Diencephalon (tissue), 2 donors: ENCODE results near the genes LILRB5, LAIR2, KIR3DL2 and SYT5.

DNA sequence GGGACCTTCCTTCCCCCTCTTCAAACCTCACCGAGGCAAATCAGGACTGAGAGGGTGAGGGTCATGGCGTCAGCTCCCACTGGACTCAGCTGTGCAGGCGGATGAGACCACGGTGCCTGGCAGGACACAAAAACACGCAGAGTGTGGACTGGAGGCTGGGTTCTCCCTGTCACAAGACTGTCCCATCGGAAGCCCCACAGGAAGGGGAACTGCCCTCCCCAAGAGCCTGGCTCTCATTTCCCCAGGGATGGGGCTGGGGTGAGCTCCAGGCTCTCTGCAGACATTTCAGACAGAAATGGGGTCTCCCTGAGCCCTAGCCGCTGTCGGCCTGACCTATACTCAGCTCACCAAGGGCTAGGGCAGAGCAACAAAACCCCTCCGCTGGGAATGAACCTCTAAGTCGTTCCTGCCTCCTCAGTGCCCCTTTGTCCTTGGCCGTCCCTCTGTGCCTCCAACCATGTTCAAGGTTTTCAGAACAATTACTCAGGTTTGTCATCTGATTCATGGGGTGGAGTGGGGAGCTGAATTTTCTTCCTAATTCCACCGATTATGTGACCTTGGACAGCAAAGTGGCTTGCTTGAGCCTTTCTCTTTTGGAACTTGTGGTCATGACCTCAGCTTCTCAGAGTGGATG is at the start of gene LILRB5:
Gene LILRB5 (minus strand): TSS at position 145 of the 634 bp plus-strand sequence.
- RAMPAGE, long total RNA = no peak

- RAMPAGE, long total RNA = no peak
These were observed 5.4 kb upstream of the LILRB2 start for GRCh38 chr19:54286341-54286629.

- RAMPAGE, long total RNA = no peak
These were observed 14.8 kb upstream of the LENG8 start for GRCh38 chr19:54434022-54434754.

- RAMPAGE, long total RNA = no peak
These were observed 5.2 kb downstream of the LENG9 start for GRCh38 chr19:54458298-54458860.

GRCh38 chr19:54459104-54460441 is 4.0 kb downstream of the LENG9 start:
- RAMPAGE, long total RNA = no peak

DNA sequence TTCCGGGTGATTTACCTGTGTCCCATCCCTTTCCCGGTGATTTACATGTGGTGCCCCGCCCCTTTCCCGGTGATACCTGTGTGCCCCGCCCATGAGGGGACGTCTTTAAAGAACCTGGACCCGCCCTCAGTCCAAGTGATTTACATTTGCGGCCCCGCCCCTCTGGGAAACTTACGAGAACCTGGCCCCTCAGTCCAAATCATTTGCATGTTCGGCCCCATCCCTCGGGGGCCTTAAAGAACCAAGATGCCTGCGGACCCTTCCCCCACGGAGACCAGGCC is 693 bp upstream of the LENG9 start:
- RAMPAGE, long total RNA = no peak

DNA sequence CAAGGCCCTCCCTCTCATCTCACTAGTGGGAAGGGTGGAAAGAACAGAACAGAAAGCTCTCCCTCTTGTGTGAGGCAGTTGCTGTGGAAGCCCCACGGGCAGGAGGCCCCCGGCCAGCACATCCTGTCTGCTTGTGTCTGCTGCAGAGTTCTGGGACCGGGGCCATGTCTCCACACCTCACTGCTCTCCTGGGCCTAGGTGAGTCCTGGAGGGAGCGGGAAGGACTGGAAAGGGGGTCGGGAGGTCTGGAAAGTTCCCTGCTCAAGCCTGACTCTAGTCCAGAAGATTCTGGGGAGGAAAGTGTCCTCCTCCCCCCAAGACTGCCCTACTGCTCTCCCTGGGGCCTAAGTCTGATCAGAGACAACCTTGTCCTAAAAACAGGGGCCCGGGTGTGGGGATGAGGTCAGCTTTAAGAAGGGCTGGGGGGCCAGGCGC is at the start of gene LAIR2:
Gene LAIR2 (plus strand): TSS at position 77 of the 435 bp plus-strand sequence.
- RAMPAGE, long total RNA = no peak

GRCh38 chr19:54551889-54552350 is 21.7 kb upstream of the LILRA2 start:
- RAMPAGE, long total RNA = no peak

- RAMPAGE, long total RNA = no peak
These were observed at the start of gene KIR3DL2 for GRCh38 chr19:54850341-54850792. Gene KIR3DL2, plus strand, starts transcription at chr19:54850443.

GRCh38 chr19:55076134-55077087 is 742 bp downstream of the EPS8L1 start:
- RAMPAGE, long total RNA = no peak

DNA sequence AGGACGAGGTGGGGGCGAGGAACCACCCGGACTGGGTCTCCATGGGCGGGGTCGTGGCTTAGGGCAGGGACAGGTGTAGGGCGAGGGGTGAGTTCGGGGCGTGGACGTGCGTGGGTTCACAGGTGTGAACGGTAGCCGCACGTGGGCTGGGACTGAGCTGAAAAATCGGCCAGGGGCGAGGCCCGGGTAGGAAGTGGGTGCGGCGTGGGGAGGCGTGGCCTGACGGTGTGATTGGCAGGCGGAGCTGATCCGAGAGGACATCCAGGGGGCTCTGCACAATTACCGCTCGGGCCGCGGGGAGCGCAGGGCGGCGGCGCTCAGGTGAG is 4.8 kb downstream of the EPS8L1 start:
- RAMPAGE, long total RNA = no peak

DNA sequence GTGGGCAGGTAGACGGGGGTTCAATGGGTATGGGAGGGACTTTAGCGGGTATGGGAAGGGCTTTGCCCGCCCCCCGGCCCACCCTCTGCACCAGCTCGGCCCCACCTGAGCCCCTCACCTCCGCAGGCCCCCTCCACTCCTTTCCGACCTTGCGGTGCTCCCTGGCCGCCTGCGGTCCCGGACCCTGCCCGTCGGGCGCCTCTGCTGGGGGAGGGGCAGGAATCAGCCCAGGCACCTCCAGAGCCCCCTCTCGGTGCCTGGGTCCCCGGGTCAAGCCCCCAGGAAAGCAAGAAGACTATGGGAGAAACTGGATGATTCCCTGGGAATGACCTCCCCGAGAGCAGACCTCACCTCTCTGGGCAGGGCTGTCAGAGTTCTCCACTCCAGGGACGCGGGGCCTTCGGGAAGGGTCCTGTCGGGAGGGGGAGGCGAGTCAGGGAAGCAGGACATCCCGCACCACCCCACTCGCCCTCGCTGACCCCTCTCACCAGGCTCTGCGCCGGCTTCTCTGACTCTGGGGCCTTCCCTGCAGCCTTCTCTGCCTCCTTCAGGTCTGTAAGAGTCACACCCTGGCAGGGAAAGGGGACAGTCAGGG is 17.1 kb downstream of the EPS8L1 start:
- RAMPAGE, long total RNA = no peak

DNA sequence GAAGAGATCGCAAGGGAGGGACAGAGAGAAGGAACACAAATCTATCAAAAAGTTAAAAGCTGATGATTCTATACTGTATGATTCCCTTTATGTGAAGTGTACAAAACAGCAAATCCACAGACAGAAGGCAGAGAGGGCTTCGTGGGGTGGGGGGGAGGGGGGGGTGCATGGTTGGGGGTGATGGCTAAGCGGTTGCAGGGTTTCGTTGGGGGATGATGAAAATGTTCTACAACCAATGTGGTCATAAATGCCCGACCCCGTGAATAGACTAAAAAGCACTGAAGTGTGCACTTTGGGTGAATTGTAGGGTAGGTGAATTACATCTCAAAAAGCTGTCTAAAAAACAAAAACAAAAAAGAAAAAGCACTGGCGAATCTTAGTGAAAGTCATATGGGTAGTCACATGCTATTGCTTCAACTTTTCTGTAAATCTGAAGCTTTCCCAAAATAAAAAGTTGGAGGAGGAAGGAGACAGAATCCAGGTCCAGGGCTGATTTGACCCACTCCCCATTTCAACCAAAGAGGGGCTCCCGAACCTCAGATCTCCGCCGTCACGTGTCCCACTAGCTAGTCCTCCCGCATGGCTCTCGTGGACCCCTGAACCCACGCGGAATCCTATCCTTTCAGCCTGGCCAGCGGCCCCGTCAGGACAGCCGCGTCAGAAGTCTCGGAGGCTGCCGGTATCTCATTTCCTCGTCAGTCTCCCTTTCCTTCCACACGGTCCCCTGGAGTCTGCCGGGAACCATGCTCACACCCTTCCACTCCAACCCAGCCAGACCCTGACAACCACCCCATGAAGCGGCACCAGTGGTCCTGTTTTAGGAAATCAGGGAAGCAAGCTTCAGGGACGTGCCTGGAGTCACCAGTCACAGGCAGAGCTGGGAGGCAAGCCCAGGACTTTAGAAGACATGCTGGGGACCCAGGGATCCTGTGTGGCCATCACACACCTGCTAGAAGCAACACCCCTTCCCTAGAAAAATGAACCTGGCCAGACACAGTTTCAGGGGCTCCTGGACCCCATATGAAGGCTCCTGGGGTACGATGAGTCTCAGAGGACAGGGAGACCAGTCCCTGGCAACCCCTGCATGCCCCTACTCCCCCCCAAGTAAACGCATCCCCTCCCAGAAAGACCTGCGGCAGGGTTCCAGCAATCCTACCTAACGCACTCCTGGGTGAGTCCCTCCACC is 6.0 kb downstream of the PPP1R12C start:
- RAMPAGE, long total RNA = no peak

GRCh38 chr19:55133609-55134531 is 15.1 kb downstream of the TNNT1 start:
- RAMPAGE, long total RNA = no peak

DNA sequence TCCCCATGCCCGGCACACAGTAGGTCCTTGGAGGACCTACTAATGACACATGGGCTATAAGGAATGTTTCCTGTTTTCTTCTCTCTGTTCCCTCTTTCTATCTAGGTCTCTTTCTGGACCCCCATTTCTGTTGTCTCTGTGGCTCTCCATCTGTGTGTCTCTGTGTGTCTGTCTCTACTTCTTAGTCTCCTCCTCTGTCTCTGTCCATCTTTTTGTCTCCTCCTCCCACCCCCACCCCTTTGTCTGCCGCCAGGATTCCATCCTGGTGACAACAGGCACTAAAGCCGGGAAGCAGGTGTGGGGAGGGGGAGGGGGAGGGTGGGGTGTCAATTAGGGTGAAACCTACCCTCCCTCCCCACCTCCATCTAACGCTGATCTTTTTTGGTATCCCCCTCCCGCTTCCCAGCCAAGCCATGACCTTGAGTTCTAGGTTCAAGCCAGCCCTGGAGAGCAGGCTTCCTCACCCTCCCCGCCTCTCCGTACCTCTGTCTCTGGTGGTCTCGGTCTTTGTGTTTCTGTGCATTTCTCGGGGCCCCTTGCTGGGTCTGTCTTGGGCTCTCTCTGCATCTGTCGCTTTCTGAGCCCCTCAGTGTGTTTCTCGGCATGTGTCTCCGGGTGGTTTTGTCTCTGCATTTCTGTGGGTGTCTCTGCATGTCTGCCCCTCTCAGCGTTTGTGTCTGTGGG is 628 bp upstream of the TNNT1 start:
- RAMPAGE, long total RNA = no peak

DNA sequence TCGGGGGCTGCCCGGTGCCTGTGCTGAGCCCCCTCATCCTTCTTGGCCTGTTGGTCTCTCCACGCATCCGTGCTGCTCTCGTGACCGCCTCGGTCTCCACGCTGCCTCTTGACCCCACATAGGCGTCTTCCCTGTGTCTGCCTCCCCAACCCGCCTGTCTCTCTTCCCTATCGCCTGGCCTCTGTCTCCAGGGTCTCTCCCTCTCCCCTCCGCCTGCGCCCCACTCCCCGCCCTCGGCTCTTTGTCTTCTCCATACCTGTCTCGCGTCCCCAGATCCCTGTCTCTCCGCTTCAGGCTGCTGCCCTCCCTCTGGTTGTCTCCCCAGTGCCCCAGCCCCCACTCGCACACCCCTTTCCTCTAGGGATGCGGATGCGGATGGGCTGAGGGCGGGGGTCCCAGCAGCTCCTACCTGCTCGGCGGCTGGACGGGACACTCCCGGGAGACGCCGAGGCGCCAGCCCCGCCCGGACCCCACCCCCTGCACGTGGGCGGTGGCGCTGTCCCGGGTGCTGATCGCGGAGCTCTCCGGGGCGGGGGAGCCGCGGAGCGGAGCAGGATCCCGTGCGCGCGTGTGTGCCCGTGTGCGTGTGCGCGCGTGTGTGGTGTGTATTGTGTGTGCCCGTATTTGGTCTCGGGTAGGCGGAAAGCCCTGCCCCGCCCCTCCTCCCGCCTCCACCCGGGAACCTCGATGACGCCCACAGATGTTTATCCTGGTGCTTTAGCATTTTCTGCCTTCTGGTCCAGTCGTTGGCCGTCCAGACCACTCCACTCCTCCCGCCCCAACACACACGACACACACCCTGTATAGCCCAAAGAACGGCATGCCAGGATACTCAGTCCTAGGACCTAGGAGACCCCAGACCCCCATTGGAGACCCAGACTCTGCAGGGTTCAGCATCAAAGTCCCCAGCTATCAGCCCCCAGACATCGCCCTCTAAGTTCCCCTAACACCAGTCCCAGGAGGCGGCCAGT is at the start of gene SYT5:
Gene SYT5 (minus strand): TSS at position 582 of the 971 bp plus-strand sequence.
- RAMPAGE, long total RNA = start-site peak on the minus strand centred at position 310 of the sequence, 43 bp wide, 127 and 88 reads in 2 replicates; start-site peak on the minus strand centred at position 473 of the sequence, 117 bp wide, 952 and 1,028 reads in 2 replicates

DNA sequence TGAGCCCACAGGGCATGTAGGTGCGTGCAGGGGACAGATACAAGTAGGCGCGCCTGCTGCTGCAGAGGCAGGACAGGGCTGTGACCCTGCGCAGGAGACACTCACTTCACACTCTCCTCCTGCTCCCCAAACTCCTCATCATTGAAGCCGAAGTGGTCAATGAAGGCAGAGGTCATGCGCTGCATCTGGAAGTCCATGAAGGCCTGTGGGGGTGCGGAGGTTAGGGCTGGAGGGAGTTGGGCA is 10.7 kb upstream of the TMEM86B start:
- RAMPAGE, long total RNA = no peak

GRCh38 chr19:55257772-55258253 is 1.0 kb downstream of the PPP6R1 start:
- RAMPAGE, long total RNA = no peak

GRCh38 chr19:55273910-55274612 is 5.8 kb downstream of the HSPBP1 start:
- RAMPAGE, long total RNA = no peak

DNA sequence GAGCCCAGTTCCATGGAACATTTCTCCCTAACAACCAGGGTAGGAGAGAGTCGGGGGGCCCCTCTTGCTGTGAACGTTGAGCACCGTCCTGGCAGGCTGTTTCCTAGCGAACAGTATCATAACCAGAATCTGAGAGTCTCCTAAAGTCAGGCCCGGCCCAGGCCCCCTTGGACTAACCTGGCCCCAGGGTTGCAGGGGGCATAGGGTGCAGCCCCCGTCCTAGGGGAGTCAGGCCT is 13.7 kb downstream of the TMEM150B start:
- RAMPAGE, long total RNA = no peak